Metastatic Liver Carcinoma in the Lung (tissue), 2 donors: ENCODE results near the gene SEPTIN8.

- PRO-cap, 2 experiments: no peak in any of the 2 experiments
Observed at GRCh38 chr5:131765959-131766577, 30.7 kb downstream of the FNIP1 start.

DNA sequence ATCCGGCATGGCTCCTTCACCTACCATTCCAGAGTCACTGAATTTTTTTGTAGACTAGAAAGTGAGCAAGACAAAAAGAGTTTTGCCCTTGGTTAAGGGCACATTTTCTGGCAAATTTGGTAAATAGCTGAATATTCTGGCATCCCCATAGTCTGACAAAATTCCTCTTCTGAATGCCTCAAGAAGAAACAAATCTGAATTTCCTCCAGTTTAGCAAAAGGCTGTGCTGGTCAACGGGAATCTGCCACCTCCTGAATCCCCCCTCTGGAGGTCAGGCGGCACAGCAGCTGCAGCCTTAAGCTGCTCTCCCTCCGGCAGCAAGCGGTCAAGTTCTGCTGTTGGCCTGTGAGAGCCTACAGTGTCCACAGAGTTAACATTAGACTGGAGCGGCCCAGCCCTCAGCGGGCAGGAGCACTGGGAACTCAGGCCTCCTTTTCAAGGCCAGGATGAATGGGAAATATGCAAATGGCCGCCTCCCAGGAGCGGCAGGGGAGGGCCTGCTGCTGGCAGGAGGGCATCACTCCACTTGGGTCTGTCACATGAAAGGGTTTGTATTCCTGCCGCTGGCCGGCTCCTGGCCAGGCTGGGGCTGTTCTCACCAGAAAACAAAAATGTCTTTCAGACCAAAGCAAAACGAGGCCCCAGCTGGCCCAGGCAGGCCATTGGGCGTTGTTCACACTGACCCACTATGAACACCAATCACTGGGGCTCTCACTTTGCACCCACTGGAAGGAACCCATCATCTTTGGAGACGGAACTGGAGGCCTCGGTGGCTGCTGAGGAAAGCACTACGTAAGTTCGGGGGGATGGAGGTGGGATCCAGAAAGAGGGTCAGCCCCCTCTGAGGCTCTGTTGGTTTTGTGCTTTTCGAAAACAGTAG, 8.2 kb downstream of the ACSL6 start:
- PRO-cap, 2 experiments: no peak in any of the 2 experiments

- PRO-cap, 2 experiments: no peak in any of the 2 experiments
Observed at GRCh38 chr5:132300603-132300883, 6.3 kb downstream of the SLC22A4 start.

DNA sequence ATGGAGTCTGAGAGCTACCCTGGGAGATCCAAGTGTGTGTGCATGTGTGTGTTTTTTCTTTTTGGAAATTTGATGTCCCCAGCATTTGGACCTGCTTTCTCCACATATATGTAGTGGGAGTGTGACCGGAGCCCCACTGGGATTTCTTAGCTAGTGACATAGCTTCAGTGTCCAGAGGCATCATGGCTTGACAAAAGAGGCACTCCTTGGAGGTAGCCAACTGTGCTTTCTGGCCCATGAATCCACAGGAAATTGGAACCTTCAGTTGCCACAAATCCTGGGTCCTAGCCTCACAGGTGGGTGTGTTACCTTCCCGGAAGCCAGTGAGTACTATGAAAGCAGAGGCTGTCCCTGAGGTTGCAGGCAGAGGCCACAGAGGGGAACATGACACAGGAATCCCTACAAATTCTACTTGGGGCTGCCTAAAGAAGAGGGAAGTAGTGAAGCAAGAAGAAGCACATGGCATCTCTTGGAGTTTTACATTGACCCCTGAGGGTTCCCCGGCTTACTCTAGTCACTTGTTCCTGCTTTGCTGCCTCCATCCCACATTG, 2.5 kb downstream of the SLC22A5 start:
- PRO-cap, 2 experiments: no peak in any of the 2 experiments

DNA sequence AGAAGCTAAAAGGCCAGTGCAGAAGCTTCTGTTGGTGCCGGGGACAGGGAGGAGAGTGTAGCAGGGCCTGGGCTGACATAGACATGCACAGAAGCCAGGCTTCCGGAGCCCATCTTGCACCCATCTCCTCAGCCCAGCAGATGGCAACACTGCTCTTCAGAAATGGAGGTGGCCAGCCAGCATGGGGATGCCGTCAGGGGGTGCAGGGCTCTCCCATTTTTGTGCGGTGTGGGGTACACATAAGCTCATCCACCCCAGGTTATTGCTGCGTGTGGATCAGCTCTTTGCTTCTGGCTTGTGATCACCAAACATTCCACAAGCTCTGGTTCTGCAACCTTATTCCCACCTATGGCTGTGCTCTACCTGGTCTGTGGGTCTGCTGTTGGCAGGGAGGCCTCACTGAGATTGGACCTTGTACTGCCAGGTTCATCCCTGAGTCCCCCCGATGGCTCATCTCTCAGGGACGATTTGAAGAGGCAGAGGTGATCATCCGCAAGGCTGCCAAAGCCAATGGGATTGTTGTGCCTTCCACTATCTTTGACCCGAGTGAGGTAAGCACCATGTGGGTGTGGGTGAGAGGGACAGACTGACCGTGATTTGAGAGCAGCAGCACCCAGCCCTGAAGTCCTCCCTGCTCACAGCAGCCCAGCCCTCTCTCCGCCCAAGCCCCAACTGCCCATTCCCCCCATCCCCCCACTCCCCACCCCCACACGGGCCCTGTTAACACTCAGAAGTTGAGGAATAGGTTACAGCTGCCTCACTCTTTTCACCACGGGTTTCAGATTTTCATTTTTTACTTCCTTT, 17.3 kb downstream of the SLC22A5 start:
- PRO-cap, 2 experiments: peak in 1 of 2 experiments; most common plus-strand start position 561 of the sequence (in 1)

GRCh38 chr5:132390464-132391207, 21.1 kb downstream of the SLC22A5 start:
- PRO-cap, 2 experiments: no peak in any of the 2 experiments

DNA sequence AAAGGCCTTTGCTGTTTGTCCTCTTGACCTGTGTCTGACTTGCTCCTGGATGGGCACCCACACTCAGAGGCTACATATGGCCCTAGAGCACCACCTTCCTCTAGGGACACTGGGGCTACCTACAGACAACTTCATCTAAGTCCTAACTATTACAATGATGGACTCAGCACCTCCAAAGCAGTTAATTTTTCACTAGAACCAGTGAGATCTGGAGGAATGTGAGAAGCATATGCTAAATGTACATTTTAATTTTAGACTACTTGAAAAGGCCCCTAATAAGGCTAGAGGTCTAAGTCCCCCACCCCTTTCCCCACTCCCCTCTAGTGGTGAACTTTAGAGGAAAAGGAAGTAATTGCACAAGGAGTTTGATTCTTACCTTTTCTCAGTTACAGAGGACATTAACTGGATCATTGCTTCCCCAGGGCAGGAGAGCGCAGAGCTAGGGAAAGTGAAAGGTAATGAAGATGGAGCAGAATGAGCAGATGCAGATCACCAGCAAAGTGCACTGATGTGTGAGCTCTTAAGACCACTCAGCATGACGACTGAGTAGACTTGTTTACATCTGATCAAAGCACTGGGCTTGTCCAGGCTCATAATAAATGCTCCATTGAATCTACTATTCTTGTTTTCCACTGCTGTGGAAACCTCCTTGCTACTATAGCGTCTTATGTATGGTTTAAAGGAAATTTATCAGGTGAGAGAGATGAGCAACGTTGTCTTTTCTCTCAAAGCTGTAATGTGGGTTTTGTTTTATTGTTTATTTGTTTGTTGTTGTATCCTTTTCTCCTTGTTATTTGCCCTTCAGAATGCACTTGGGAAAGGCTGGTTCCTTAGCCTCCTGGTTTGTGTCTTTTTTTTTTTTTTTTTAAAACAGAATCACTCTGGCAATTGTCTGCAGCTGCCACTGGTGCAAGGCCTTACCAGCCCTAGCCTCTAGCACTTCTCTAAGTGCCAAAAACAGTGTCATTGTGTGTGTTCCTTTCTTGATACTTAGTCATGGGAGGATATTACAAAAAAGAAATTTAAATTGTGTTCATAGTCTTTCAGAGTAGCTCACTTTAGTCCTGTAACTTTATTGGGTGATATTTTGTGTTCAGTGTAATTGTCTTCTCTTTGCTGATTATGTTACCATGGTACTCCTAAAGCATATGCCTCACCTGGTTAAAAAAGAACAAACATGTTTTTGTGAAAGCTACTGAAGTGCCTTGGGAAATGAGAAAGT, 25.3 kb downstream of the SLC22A5 start:
- PRO-cap, 2 experiments: no peak in any of the 2 experiments

- PRO-cap, 2 experiments: no peak in any of the 2 experiments
Observed at GRCh38 chr5:132410106-132410289, 40.5 kb downstream of the SLC22A5 start.

GRCh38 chr5:132416989-132417369, 47.5 kb downstream of the SLC22A5 start:
- PRO-cap, 2 experiments: no peak in any of the 2 experiments

DNA sequence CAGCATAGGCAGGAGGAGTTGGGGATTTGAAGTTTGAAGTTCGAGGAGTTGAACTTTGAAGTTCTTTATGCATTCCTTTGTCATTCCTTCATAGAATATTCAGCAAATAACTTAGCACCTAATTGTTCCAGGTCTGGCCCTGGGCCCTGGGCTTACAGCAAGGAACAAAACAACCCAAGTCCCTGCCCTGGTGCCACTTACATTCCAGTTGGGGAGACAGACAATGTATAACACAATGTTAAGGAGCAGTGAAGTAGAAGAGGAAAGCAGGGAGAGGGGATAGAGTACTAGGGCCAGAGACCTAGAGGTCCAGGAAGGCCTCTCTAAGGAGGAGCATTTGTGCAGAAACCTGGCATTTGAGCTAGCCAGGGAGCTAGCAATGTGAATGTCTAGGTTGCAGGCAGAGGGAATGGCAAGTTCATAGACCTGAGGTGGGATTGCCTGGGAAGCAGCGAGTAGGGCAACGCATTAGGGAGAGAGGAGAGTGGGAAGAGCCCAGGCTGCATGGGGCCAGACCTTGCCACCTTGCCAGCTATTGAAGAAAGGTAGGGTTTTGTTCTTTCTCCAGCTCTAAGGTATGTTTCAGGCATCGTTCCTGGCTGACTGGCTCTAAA, 53.8 kb downstream of the SLC22A5 start:
- PRO-cap, 2 experiments: no peak in any of the 2 experiments

- PRO-cap, 2 experiments: no peak in any of the 2 experiments
Observed at GRCh38 chr5:132459127-132459924, 31.2 kb downstream of the IRF1 start.

DNA sequence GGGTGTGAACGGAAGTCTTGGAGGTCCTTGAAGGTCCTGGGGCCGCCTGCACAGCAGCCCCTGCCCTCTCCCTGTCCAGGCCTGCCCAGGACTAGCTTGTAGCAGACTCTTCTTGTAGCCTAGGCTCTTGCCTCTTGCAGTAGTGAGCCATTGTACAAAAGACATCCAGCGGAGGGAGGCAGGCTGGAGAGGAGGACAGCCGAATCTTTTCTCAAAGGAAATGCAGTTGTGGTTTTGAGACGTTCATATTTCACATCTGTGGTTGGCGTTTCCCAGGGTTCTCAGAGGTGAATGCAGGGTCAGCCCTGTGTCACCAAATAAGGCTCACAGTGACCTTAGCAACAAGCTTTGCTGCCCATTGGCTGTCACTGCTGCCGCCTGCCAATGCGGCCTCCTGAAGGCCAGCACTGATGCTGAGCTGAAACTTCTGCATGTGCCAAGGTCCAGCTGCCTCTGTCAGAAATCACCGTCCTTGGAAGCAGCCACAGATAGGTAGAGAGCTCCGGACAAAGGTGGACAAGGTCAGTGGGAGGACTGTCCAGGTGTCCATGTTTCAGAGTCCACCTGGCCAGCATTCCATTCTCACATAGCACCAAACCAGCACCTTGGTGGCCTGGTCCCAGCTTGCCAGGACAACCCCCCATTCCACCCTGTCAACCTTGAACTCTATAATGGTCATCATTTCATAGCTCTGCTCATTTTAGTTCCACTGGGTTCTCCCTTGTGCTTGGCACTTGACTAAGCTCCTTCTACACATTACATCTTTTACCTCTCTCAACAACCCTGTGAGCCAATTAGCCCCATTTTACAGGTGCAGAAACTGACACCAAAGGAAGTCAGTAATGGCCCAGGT, 23.7 kb downstream of the IRF1 start:
- PRO-cap, 2 experiments: peak in 1 of 2 experiments; most common plus-strand start position 459 of the sequence (in 1)

DNA sequence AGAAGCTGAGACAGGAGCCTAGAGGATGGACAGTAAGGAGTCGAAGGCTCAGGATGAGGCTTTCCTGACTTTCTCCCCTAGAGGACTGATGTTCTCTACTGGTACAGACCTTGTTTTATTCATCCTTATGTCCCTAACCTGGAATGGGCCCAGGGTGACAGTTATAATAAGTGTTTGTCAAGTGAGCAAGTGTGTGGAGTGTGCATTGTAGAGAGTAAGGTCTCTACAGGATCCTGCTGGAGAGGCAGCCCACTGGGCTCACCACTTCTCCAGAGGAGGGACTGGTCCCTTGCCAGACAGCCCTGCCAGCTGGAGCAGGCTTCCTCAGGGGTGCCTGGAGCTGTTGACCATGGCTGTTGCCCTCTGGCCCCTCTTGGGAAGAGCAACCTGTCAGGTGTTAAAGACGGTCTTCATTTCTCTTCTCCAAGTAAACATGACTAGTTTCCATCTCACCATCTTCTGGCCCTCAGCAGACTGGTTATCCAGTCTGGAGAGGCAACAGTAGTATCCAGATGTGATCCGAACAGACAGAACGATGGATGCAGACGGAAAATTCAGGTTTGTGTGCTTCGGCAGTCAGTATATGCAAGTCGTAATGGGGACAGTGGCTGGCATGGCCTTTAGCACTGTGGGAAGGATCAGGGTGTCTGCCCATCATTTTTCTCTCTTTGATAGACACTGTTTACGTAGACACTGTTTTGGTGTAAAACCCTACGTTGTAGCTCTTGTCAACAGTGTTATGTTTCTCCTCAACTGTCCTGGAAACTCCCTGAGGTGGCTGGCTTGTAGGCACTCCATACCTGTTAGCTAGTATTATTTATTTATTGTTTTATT, 19.9 kb downstream of the IRF1 start:
- PRO-cap, 2 experiments: no peak in any of the 2 experiments

- PRO-cap, 2 experiments: no peak in any of the 2 experiments
Observed at GRCh38 chr5:132478308-132478928, 12.2 kb downstream of the IRF1 start.

GRCh38 chr5:132677175-132677663, 3.4 kb downstream of the IL4 start:
- PRO-cap, 2 experiments: no peak in any of the 2 experiments

- PRO-cap, 2 experiments: no peak in any of the 2 experiments
Observed at GRCh38 chr5:132763581-132764159, 13.4 kb downstream of the SEPTIN8 start.

DNA sequence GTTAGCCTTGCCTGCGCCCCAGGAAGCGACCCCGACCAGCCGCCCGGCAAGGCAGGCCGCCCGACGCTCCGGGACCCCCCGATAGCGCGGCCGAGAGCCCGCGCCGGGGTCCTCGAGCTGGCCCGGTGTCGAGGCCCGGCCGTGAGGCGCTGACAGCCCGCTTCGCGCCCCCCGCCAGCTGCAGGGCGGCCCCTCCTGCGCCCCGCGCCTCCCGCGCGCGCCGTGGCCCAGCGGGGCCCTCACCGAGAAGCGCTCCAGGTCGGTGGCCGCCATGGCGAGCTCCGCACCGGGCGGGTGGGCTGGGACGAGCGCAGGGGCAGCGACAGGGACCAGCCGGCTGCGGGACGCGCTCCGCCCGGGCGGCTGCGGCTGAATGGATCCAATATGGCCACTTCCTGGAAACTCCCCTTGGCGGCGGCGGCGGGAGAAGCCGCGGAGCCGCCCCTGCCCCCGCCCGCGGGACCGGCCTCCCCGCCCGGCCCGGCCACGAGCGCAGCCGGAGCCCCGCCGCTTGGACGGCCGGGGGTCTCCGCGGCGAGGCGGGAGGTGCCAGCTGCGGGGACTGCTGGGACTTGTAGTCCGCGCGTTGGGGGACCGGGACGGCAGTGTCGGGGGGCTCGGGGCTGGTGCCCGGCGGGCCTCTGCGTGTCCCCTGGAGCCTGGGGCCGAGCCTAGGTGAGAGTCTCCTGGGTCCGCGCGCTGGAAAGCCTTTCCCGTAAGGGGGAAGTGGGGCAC, at the start of gene SEPTIN8:
Gene SEPTIN8 (minus strand): TSS at position 375 of the 735 bp plus-strand sequence.
- PRO-cap, 2 experiments: peak in 2 of 2 experiments; most common plus-strand start position 487 of the sequence (in 1); most common minus-strand start position 375 of the sequence (in 2)

DNA sequence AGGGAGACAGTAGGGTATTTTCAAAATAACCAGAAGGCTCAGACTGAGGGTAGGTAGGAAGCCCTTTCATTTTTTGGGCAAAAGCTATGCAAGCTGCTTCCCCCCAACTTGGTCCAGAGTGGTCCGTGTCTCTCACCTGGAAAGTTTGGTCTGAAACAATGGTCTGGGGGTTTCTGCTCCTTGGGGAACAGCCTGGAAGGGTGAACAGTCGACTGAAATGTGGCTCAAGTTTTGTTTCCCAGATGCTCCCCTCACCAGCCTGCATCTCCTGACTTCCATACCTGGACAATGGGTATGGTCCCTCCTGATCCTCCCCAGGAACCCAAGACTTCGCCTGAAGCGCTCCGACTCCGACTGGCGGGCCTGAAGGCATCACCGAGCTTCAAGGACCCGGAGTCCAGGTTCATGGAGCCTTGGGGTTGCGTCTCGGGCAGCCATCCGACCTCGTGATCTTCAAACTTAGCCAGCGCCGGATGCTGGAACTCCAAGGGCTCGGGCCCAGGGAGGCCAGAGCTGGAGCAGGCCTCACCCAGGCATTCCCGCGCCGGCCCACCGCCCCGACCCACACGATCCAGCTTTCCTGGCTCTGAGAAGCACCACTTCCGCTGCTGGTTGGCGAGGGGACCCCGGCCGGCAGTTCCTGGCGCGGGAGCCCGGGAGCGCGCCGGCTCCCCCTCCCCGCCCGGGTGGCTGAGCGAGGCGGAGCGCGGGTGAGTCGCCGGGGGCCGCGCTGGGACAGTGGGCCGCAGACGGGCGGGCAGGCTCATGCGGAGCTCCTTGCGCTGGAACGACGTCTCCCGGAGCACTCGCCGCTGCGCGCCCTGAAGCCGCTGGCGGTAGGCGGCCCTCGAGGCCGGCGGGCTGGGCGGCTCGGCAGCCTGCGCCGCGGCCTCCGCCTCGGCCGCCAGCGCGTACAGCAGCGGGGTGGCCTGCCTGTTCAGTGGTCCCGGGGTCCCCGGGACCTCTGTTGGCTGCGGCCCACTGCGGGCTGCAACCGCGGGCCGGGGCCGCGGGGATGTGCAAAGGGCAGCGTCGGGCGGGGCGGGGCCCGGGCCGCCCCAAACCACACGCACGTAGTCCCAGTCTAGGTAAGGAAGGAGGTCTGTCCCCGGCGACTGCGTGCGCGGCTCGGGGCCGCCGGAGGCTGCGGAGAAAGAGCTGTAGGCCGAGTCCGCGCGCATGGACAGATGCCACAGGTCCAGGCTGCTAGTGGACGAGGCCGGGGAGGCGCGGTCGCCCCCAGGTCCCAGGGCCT, 5.1 kb downstream of the SHROOM1 start:
- PRO-cap, 2 experiments: no peak in any of the 2 experiments

DNA sequence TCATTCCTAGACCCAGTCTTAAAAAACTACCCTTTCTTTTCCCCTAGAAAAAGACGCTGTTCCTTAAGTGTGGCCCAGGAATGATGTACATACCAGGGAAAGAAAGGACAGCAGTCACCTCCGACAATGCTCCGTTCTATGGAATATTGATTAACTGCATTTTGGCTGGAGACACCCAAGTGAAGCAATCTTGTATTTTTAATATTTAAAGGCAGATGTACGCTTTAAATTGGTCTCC, 814 bp downstream of the LEAP2 start:
- PRO-cap, 2 experiments: no peak in any of the 2 experiments

- PRO-cap, 2 experiments: no peak in any of the 2 experiments
Observed at GRCh38 chr5:132906813-132907991, 33.7 kb downstream of the LEAP2 start.